ENCODE data around the genes MPC2, SLC19A2 and METTL18.

- PRO-cap: no peak
Measured at GRCh38 chr1:167787800-167788441, 66.1 kb downstream of the MPZL1 start.

- PRO-cap: bidirectional peak, plus-strand start at chr1:167936713, minus-strand start at chr1:167936562
Measured at GRCh38 chr1:167936451-167937417, at the start of gene MPC2. MPC2 (minus strand) TSS chr1:167937072.

DNA sequence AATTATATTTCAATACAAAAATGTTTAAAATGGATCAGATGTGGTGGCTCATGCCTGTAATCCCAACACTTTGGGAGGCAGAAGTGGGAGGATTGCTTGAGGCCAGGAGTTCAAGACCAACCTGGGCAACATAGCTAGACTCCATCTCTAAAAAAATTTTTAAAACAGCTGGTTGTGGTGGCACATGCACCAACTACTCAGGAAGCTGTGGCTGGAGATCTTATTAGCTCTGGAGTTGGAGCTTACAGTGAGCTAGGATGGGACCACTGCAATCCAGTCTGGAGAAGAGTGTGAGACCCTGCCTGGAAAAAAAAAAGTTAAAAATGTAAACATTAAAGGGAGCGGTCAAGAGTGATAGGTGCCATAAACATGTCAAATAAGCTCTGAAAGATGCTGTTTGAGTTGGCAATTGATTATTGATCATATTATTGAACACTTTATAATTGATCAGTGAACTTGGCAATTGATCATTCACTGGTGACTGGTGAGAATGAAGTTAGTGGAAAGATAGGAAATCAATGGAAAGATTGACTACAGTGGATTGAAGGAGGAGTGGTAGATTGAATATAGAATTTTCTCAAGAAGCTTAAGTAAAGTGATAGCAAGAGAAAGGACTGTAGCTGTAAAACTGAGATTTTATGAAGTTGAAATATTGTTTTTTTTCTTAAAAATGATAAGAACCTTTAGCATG, 64.3 kb upstream of the MPC2 start:
- PRO-cap: no peak

DNA sequence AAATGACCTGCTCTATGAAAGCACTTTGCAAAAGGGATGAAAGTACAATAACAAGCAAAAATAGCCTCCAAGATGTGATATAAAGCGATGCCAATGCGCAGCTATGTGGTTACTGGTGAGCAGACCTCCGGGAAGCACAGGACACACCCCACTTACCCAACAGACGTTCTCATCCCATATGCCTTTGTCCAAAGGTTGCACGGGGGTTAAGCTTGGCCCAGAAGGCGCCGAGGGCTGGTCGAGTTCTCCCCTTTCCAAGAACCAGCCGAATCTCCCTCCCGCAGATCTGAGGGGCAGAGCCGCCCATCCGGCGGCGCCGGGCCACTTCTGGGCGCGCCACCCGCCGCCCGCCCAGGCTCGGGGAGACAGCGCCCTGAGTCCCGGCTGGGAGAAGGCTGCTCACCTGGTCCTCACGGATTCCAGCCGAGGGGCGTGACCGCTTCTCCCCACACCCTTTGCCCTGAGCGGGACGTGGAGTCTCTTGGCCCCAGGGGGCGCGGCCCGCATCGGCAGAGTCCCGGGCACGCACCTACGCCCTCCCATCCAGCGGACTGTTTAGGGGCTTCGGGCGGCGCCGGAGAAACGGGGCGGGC, 780 bp downstream of the GPR161 start:
- PRO-cap: no peak

DNA sequence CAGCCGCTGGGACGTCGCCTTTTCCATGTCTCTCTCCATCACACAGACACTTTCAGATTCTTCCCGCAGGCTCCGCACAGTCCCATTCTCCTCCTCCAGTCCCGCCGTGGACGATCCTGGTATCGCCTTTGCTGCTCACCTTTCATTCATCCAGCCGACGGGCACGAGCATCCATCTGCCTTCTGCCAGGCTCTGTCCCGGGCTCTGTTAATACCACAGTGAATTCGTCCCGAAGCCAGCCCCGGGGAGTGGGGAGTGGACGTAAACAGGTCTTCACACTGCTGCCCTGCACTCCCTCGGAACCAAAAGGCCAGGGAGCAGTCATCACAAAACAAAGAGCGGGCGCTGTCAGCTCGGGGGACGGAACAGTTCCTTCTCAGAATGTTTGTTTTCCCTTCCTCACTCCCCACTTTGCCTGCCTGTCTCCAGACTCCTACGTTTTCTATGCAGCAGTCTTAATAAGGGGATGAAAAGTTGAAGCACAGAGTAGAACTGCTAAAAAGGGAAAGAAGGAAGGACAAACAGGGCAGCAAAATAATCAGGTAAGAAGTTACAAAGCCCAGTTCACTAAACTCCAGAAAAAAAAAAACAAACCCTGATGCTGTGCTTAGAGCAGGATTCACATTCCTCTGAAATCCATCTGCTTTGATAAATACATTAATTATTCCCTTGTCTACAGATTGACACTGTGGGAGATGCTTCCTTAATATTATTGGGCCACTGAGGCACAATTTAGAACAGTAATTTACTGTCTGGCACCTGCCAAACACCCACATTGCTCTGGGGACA, 715 bp upstream of the GPR161 start:
- PRO-cap: no peak

GRCh38 chr1:168230568-168231331, 4.9 kb downstream of the SFT2D2 start:
- PRO-cap: no peak

DNA sequence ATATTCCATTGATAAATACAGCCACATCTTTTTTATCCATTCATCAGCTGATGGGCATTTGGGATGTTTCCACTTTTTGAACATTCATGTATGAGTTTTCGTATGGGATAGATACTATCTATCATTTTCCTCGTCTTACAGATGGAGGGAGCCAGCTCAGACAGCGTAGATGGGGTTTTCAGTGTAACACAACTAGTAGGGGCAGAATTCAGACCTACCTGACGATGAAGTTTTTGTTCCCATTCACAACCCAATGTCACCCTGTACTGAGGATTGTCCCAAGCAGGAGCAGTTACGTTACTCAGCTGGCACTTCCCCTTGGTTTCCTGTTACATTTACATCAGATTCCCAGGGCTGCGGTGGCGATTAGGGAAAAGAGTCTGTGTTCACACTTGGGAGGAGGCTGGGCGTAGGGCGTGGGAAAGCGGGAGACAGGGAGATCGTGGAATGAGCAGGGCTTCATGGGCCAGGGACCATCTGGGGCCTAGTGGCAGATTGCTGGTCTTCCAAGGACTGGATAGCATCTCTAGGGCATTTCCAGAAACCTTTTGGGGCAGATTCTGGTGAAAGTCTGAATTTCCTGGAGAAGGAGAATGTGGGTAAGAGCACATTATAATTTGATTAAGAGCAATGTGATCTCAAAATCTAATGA, 38.9 kb downstream of the TBX19 start:
- PRO-cap: no peak

GRCh38 chr1:168600829-168601028, 24.3 kb downstream of the XCL1 start:
- PRO-cap: no peak

DNA sequence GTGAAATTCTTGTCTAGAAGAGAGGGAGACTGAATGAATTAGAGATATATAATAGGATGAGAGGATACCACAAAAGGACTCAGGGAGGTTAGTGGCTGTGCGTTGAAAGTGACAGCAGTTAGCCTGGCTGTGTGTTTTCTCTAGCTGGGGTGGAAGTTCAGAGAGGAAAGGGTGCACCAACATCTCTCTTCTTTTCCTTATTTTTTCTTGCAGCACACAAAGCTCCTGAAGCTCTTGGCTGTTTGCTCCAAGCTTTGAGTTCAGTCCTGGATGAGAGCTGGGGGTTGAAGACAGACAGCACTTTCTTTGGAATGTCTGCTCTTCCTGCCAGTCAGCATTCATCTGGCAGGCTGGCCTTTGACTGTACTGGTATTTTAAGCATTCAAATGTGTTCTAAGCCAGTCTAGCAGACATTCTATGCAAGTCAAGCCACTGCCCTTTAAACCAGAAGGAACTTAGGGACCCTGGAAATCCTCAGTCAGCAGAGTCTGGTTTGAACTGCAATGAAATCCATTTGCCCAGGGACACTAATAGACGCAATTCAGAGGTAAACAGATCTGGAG, 44.9 kb downstream of the XCL1 start:
- PRO-cap: no peak

GRCh38 chr1:169044279-169044687, 62.2 kb upstream of the ATP1B1 start:
- PRO-cap: no peak

DNA sequence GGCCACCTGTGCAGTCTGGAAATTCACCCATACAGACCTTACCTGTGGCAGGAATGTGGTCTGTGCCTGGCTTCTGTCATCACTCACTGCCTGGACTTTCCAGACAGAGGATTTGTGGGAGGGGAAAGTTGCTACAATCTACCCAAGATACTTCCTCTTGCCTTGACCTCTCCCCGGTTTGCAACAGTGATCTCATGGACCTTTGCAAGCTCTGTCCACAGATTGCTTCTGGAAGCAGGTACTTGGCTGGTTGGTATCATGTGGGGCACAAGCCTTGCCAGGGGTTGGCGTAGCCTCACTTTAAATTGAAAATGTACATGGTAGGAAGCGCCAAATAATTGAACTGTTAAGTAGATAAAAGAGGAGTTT, 58.3 kb upstream of the ATP1B1 start:
- PRO-cap: unidirectional peak, minus-strand start at position 105 of the sequence

DNA sequence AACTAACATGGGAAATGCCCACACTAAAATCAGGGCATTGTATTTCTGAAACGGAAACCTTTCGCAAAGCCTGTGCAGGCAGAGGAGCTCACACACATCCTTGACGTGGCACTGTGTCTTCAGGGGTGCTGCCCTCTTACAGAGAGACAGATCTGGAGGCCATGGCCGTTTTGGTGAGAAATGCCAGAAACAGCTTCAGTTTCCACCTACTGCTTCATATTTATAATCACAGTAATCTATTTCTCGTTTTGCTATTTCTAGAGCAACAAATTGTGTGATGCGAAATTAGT, 26.8 kb downstream of the ATP1B1 start:
- PRO-cap: unidirectional peak, plus-strand start at position 153 of the sequence

GRCh38 chr1:169401722-169402224, 25.5 kb downstream of the CCDC181 start:
- PRO-cap: no peak

DNA sequence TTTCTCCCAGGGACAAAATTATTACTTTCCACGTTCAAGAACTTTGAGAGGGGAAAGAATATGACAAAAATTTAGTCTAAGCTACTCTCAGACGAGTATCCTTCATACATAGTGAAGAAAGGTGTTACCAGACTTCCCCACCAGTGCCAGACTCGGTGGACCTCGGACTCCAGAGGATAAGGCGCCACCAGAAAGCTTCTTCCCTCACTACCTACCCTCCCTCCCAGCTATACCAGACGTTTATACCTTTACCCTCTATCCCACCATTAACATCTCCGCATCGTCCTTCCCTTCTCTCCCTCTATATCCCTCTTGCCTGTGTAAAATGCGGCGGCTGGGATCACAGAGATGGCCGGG, 324 bp downstream of the CCDC181 start:
- PRO-cap: no peak

- PRO-cap: unidirectional peak, plus-strand start at chr1:169485293; bidirectional peak, plus-strand start at chr1:169486163, minus-strand start at chr1:169485927
Measured at GRCh38 chr1:169484824-169486046, at the start of gene SLC19A2. SLC19A2 (minus strand) TSS chr1:169485944.

DNA sequence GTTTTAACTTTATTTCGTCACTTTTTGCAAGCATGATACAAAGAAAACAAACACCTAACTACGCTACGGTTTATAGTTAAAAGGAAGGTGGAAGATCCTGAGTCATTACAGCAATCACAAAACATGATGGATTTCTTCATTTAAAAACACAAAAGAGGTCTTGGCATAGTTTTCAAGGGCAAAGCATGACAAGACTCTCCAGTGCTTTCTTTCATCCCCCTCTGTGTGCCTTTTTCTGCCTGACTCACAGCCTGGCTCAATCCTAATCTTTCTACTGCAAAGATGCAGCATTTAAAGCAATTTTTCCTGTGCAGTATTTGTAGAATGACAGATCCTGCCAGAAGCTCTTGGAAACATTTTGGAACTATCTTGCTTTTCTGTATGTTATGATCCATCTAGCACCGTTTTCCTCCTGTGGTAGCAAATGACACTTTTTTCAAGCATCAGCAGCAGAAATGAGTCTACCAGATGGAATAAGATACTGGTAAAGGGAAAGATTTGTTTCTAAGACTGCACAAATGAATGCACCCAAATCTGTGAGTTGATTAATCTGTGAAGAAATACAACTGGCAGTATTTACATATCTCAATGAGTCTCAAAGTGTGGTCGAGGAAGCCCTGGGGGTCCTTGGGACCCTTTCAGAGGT, 974 bp upstream of the SLC19A2 start:
- PRO-cap: no peak

- PRO-cap: no peak
Measured at GRCh38 chr1:169680259-169681148, 30.9 kb downstream of the SELL start.

- PRO-cap: bidirectional peak, plus-strand start at chr1:169795045, minus-strand start at chr1:169794892
Measured at GRCh38 chr1:169794396-169795533, at the start of gene METTL18. METTL18 (minus strand) TSS chr1:169794907.

GRCh38 chr1:169865803-169866747, 27.6 kb downstream of the SCYL3 start:
- PRO-cap: no peak

GRCh38 chr1:169894527-169894892, 814 bp upstream of the SCYL3 start:
- PRO-cap: no peak